H4 (cell line): ENCODE measurements around a stretch of chr7.

DNA sequence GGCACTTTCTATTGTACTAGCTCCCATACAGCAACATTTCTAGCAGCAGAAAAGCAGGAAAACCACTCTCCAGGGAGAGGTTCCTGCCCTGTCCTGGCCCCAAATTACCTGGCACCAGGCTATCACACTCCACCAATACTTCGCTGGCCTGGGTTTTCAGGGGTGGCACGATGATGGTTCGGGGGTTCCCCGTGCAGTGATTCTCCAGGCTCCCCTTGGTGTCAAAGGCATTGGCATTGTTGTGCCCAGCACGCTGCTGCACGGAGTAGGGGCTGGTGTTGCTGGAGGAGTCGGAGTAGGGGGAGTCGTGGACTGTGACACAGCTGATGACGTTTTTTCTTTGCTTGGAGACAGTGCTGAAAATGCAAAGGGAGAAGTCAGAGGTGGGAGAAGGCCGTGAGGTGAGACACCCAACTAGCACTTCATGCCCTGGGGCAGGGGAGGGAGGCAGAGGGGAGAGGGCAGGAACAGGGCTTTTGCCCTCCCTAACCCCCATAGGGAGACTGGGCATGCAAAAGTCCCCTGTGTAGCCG is 60.3 kb downstream of the CLEC2L start:
- RAMPAGE, long total RNA, result no peak

- RAMPAGE, long total RNA, result no peak
Observed at GRCh38 chr7:139715841-139716438, 61.9 kb downstream of the HIPK2 start.

GRCh38 chr7:139716439-139717028 is 61.3 kb downstream of the HIPK2 start:
- RAMPAGE, long total RNA, result no peak

DNA sequence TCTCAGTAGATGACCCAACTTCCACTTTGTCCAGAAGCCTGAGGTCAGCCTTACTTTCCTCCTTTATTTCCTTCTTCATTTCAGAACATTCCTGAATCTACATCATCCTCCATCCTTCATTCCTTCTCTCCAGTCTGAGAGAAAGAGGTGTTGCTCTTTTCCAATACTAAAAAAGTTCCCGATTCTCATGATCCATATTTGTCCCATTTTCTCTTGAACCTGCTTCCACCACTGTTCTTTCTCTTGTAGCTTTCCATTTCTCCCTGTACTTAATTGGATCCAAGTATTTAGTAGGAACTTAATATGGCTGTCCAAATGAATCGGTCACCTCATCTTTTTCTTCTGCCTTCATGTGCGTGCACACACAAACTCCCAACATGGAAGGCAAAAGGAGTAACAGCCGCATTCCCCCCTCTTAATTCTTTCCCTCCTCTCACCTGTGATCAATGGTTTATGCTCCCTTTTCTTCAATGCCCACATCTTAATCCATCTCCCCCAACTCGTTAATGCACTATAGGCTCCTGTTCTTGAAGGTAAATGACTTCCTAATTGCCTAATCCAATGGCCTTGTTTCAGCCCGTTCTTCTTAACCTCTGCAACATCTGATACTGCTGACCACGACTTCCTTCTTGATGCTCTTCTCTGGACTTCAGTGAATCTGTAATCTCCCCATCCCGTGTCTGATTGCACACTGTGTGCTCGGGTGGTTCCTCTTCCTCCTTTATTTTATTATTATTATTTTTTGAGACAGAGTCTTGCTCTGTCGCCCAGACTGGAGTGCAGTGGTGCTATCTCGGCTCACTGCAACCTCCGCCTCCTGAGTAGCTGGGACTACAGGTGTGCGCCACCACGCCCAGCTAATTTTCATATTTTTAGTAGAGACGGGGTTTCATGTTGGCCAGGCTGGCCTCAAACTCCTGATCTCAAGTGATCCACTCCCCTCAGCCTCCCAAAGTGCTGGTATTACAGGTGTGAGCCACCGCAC is 59.1 kb downstream of the HIPK2 start:
- RAMPAGE, long total RNA, result no peak

GRCh38 chr7:139749285-139750274 is 28.2 kb downstream of the HIPK2 start:
- RAMPAGE, long total RNA, result no peak

GRCh38 chr7:139855405-139855897 is 26.4 kb downstream of the TBXAS1 start:
- RAMPAGE, long total RNA, result no peak

GRCh38 chr7:139885973-139886451 is 56.9 kb downstream of the TBXAS1 start:
- RAMPAGE, long total RNA, result no peak

DNA sequence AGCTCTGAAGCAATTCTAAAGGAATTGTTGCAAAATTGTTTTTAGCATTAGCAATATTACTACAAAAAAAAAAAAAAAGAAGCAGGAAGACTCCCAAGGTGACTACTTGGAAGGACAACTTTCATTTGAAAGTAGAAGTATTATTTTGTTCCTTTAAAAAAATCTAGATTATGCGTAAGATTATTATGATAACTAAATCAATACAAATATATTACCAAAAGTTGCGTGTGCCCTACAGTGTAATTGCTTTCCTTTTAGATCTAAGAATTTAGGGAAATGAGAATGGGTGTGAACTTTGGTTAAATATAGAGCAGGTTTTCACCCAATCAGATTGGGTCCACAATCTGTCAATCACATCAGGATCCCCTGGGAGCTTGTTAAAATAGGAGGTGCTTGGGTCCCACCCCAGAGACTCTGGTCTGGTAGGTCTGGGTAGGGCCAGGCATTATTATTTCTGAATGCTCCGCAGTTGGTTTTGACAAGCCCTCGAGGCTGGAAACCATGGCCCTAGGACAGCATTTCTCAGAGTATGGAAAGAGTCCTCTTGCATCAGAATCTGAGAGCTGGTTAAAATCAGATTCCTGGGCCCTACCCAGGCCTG is 72.3 kb downstream of the TBXAS1 start:
- RAMPAGE, long total RNA, result no peak

DNA sequence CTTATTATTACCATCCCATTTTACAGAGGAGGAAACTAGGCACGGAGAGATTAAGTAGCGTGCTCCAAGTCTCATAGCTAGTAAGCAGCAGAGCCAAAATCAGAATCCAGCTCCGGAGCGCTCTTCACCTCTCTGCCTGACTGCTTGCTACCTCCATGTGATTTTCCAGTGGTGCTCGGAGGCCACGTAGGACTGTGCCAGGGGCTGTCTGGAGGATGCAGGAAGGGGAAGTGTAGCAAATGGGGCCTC is 108.5 kb downstream of the TBXAS1 start:
- RAMPAGE, long total RNA, result no peak

- RAMPAGE, long total RNA, result no peak
Observed at GRCh38 chr7:139969467-139970073, 93.2 kb downstream of the PARP12 start.

GRCh38 chr7:140033279-140034270 is 29.2 kb downstream of the PARP12 start:
- RAMPAGE, long total RNA, result no peak

DNA sequence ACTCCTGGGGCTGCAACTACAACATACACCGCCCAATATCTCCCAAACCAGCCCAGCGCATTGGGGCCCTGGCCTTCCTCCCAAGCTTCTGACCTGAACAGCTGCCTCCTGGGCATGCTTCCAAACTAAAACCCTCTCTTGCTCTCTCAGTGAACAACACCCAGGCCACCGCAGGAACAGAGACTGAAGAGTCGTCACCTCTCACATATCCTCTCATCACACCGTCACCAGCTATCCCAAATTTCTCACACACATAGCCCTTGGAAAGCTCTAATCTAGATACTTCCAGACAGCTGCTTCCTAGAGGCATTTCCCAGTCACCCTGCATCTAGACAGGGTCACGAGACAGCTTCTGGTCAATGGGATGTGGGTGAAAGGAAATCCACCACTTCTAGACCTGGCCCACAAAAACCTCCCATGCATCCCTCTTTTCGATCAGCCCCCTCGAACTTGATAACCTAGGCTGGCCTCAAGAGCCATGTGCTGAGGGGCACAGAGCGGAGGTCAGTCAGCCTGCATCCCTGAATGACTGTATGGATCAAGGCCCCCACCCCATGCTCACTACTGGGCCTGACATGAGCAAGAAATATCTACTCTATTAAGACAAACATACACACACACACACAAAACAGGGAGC is 1.8 kb downstream of the PARP12 start:
- RAMPAGE, long total RNA, result no peak

GRCh38 chr7:140146538-140147547 is 29.9 kb downstream of the KDM7A start:
- RAMPAGE, long total RNA, result no peak

- RAMPAGE, long total RNA, result no peak
Observed at GRCh38 chr7:140165503-140165985, 11.2 kb downstream of the KDM7A start.

GRCh38 chr7:140212532-140213091 is 35.8 kb upstream of the KDM7A start:
- RAMPAGE, long total RNA, result no peak

DNA sequence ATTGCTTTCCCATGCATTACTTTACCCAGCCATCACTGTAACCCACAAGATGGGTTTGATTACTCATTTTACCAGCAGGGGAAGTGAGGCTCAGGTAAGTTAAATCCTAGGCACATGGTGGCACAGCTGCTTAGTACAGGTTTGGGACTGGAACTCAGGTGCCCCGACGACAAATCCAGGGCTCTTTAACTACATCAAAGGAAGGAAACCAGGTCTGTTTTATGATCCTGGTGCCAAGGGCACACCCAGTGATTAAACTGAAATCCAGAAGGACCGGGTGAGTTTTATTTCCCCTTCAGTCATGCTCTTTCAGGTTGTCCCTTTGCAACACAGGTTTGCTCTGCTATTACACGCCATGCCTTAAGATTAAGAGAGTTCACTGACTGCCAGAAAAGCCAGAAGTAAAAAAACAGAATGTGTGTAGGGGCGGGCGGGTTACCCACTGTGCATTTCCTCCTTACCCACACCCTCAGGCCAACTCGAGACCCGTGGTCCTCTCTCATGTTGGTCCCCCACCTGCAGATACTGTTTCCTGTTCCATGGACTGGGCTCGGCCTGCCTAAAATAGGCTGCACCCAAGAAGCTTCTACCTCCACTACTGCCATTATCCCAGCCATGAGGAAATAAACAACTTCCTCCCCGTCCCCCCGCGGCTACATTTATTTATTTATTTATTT is 55.1 kb upstream of the KDM7A start:
- RAMPAGE, long total RNA, result no peak

- RAMPAGE, long total RNA, result no peak
Observed at GRCh38 chr7:140241785-140242261, 65.0 kb upstream of the KDM7A start.

GRCh38 chr7:140488246-140488506 is 8.9 kb upstream of the MKRN1 start:
- RAMPAGE, long total RNA, result no peak

DNA sequence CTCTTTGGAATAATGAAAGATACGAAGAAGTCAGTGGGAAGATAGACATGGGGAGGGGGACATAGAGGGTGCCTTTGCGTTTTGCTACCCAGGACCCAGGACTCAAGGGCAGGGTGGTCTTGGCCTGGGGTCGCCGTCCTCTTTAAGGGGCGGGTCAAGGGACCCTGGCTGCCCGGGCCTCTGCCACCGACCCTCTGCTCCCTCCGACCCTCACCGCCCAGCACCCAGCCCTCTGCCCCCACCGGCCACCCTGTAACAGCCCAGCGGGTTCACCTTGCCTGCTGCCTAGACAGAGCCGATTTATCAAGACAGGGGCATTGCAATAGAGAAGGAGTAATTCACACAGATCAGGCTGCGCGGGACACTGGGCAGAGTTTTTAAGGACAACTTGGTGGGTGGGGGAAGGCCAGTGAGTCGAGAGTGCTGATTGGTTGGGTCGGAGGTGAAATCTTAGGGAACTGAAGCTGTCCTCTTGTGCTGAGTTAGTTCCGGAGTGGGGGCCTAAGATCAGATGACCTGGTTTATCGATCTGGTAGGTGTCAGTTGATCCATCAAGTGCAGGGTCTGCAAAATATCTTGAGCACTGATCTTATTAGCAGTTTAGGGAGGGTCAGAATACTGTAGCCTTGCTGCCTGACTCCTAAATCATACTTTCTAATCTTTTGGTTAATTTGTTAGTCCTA is 750 bp upstream of the ADCK2 start:
- RAMPAGE, long total RNA, result no peak

DNA sequence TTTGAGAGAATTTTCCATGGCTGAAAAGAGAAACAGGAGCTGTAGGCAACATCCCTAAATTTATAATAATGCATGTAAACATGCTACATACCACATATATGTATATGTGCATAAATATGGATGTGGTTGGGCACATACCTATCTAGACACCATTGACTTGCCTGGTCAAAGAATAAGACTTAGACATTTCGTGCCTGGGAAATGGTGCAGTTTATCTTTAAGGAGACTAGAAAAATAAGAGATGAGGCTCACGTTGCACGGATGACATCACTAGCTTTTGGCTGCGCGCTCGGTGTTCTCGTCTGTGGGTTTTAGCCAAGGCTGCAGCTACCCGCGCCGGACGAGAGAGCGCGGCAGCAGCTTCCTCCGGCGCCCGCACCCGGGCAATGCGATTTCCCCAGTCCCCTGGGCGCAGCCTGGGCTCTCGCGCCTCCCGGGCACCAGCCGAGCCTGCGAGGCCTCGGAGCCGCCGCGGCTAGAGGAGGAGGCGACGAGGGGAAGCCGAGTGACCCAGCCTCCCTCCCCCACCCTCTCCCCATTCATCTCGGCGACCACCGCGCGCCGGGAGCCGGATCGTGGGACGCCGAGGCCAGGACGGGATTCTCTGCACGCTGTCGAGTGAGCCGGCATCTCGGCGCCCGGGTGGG is 1.4 kb upstream of the TMEM178B start:
- RAMPAGE, long total RNA, result no peak